RPMI7951 (cell line): ENCODE data around the genes FBXO42 and ATP13A2.

- RAMPAGE, long total RNA, result no peak
Measured at GRCh38 chr1:16175541-16176408, 19.9 kb upstream of the EPHA2 start.

DNA sequence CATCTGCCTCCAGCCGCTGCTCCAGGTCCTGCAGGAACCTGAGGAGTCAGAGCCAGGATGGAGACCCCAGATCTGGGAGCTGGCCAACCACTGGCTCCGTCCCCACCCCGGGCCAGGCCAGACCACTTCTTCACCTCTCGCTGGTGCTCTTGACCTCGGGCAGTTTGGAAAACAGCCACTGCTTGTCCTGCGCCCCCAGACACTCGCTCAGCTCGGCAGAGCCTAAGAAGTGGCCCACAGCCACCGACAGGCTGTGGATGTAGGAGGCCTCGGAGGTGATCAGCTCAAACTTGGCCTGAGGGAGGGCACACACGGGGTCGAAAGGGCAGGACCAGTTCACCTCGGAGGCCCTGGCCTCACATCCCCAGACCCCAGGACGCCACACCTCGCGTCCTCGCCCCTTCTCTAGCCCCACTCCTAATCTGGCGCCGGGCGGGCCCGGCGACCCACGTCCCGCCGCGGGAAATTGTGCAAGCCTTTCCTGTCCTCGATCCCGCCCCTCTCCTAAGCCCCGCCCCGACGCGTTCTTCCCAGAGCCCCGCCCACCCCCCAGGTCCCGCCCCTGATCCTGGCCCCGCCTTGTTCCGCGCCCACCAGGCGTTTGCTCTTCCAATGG, 6.3 kb downstream of the ARHGEF19 start:
- RAMPAGE, long total RNA, result no peak

GRCh38 chr1:16206662-16207361, 5.6 kb downstream of the ARHGEF19 start:
- RAMPAGE, long total RNA, result no peak

DNA sequence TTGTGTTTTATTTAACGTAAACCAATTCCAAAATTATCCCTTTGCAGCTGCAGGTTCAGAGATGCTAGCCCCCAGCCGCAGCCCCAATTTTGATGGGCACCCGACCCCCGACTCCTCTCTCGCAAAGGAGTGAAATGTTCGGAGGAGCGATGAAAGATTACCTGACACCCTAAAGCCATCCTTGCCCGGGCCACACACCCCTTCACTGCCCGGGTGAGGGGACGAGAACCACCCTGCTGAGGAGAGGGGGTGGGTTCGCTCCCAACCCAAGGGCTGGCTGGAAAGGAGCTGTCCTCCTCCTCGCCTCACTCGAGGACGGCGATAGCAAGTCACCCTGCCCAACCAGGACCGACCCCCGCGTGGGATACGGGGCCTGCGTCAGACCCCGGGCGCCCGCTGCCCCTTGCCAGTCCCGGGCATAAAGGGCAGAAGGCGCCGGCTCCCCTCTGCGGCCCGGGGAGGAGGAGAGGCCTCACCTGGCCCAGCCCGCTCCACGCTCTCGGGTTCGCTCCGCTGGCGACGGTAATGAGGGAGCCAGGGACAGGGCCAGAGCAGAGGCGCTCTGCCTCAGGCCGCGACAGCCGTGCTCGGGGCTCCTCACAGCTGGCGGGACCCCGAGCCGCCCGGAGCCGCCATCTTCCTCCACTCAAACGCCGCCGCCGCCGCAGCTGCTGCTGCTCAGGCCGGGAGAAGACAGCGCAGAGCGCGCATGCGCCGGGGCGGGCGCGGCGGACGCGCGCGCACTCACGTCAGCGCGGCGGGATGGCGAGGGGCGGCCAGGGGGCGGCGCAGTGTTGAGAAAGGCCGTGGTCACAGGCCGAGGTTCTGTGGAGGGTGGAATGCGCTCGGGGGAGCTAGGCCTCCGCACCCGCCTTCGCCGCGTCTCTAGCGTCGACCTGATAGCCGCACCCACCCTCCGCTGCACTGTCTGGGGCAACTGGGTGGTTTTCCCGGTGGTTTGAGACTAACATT, at the start of gene FBXO42:
Gene FBXO42 (minus strand): TSS at position 702 of the 972 bp plus-strand sequence.
- RAMPAGE, long total RNA, result no peak

- RAMPAGE, long total RNA, result no peak
Measured at GRCh38 chr1:16371748-16372274, 4.8 kb downstream of the SZRD1 start.

- RAMPAGE, long total RNA, result no peak
Measured at GRCh38 chr1:16420515-16421117, 16.6 kb downstream of the SPATA21 start.

DNA sequence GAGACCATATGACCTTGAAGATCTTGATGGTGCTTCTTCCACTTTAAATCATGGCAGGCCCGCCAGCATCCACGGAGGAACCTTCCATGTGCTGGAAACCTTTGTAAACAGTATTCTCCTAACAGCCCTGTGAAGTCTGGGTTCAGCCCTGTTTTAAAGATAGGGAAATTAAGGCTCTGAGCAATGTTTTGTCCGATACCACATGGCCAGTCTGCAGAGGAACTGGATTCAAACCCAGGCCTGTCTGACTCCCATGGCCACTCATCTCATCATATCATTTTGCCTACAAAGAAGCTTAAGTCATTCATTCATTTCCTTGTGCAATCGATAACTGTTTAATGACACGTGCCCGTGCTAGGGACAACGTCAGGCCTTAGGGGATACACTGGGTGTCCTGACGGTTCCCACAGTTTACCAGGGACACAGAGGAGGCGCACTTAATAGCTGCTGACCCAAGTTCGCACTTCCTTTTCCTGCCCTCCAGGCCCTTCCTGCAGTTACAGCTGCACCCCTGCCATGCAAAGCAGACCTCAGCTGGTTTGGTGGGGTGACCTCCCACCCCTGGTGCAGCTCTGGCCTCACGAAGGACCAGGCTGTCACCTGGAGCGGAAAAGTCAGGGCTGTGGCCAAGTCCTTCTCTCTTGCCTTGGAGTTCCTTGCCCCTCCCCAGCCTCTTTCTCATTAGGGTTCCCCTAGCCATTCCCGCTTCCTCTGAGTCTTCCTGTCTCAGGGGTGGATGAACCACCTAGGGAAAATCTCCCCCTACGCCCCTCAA, 4.3 kb downstream of the SPATA21 start:
- RAMPAGE, long total RNA, result no peak

DNA sequence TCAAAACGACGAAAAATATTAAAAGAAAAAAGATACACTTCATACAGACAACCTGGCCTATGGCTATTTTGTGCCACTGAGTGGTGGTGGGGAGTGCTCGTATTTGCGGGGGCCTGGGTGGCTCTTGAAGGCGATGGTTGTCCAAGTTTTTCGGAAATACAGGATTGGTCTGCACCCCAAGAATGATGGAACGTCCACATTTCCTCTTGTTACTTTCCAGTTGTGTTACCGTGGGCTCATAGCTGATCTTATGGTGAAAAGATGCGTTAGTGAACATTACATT, 986 bp downstream of the NECAP2 start:
- RAMPAGE, long total RNA, result no peak

- RAMPAGE, long total RNA, result no peak
Measured at GRCh38 chr1:16498330-16498925, 57.9 kb downstream of the NECAP2 start.

DNA sequence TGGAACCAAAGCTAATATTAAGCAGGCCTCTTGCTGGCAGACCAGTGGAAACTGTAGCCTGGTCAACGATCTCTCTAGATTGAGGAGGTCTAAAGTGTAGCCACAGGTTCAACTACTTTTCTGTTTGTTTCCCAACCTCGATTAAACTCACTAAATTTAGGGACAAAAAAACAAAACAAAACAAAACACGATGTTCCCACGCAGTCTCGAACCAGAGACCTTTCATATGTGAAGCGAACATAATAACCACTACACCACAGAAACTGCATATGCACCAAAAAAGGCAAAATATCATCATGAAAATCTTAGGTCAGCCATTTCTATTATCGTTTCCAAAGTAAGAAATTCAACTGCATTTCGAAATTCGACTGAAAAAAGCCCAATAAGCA, 106.9 kb downstream of the NECAP2 start:
- RAMPAGE, long total RNA, result no peak

- RAMPAGE, long total RNA, result no peak
Measured at GRCh38 chr1:16642816-16643445, 202.4 kb downstream of the NECAP2 start.

DNA sequence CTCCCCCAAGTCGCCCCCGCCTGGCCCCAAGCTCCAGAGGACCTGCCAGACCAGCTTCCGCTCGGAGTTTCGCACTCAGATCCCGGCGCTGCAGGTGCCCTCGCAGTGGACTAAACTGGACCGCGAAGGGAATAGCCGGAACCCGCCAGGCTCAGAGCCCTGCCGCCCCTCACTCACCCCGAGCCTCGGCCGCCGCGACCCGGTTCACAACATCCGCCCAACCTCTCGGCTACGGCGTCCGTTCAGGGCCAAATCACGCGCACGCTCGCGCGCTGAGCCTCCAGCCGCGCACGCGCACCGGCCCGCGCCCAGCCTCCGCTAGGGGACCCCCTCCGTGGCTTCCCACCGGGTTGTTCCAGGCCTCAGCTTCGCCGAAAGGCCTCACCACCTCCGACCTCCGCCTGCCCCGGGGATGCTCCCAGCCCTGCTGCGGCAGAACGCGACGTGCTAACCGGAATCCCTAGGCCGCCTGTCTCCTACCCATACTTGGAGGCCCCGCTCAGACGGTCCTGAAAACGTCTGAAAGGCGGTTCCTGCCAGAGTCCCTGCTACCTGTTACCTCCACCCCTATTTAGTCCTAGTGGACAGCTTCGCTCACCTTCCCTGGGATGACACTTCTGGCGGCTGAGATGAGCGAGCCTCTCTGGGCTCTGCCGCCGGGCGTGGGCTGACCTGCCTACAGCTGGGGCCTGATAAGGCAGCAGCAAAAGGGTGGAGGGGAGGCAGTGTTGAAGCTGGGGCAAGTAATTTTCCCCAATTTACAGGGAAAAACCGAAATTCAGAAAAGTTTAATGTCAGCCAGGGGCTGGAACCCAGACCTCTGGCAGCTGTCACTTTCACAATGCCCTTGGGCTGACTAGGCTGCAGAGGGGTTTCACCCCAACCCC, 204.2 kb downstream of the NECAP2 start:
- RAMPAGE, long total RNA, result no peak

DNA sequence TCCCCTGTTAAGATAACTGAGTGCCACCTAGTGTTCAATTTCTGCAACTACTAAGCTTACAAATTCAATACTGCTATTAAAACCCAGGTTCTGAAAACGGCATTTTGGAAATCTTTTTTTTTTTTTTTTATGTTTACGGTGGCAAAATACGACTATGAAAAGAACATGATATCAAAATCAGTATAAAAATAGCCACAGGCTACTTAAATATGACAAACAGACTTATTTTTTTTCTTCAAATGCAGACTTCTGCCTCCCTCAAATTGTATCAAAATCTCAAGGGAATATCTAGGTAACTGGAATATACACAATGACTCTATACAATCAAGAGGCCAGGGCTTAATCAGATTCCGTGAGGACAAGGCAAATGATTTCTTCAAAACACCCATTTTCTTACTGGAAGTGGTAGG, 236.8 kb upstream of the CROCC start:
- RAMPAGE, long total RNA, result no peak

GRCh38 chr1:16685816-16686384, 235.8 kb upstream of the CROCC start:
- RAMPAGE, long total RNA, result start-site peak on the minus strand at chr1:16686213-16686249, 13 and 9 reads in 2 replicates

DNA sequence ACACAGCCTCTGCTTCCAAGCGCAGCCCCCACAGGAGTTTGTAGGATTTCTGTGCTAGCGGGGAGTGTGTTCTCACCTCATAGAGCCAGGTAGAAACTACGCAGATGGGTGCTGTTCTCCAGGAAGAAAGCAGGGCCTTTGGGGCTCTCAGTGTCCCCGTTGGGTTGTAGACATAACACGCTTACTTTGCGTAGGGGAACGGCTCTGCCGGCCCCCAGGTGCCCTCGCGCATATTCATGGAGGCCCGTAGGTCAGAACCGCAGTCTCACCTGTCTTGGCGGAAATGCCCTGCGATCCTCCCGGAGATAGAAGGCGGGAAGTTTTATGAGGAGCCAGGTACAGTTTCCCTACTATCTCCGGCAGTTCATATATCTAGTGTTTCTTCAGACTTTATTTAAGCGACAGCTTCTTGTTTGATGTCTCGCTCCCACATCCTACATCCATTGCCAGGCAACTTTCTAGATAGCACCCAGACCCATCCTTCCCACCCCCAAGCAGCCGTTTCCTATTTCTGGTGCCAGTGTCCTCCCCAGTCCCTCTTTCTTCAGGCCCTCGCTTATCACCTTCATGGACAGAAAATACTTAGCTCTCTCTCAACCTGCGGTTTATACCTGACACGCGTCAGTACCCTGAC, 25.1 kb upstream of the CROCC start:
- RAMPAGE, long total RNA, result no peak

- RAMPAGE, long total RNA, result no peak
Measured at GRCh38 chr1:16945965-16946615, 24.4 kb downstream of the CROCC start.

- RAMPAGE, long total RNA, result no peak
Measured at GRCh38 chr1:16967937-16968509, 12.4 kb downstream of the MFAP2 start.

GRCh38 chr1:16968962-16969460, 11.4 kb downstream of the MFAP2 start:
- RAMPAGE, long total RNA, result no peak

- RAMPAGE, long total RNA, result no peak
Measured at GRCh38 chr1:17011139-17012280, at the start of gene ATP13A2. Gene ATP13A2 (minus strand): TSS chr1:17011928.

DNA sequence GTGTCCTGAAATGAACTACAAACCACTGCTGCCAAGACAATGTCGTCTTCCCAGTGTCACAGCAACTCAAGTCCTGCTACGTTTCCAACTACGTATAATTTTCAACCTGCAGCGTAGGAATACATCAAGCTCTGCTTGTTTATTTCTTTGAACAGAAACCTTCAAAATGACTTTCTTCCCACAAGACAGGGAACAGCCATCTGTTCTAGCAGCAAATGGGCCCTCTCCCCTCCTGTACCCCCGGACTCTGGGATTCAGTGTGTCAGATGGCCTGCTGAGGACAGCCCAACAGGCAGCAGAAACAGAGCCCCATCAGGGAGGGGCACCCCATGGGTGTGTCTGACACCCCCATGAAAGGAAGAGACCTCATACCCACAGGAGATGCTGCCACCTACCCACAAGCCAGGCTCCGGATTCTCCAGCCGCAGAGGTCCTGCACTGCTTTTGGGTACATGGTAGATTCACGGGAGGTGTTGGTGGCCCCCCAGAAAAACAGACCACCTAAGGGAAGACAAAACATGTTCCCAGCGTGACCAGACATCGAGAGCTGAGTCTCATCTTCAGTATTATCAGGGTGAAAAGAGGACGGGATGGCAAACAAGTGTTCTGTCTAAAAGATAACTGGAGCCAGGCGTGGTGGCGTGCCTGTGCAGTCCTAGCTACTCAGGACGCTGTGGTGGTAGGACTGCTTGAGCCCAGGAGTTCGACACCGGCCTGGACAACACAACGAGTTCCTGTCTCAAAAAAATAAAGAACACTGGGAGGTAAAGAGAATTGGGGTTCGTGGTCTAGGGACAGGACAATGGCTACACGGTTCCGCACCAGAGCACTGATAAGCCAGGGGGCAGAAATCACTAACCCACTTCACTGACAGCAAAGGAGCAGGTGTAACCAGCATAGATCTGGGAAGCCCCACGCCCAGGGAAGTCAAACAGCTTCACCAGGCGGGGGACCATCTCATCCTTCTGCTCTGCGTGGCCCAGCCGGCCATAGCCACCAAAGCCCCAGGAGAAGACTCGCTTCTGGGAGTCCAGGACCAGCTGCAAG, 26.5 kb downstream of the RCC2 start:
- RAMPAGE, long total RNA, result no peak